Endometrial microvascular endothelial cells (primary cell): ENCODE measurements around the genes SLC37A3, MRPS33, TRPV6 and FAM131B.

DNA sequence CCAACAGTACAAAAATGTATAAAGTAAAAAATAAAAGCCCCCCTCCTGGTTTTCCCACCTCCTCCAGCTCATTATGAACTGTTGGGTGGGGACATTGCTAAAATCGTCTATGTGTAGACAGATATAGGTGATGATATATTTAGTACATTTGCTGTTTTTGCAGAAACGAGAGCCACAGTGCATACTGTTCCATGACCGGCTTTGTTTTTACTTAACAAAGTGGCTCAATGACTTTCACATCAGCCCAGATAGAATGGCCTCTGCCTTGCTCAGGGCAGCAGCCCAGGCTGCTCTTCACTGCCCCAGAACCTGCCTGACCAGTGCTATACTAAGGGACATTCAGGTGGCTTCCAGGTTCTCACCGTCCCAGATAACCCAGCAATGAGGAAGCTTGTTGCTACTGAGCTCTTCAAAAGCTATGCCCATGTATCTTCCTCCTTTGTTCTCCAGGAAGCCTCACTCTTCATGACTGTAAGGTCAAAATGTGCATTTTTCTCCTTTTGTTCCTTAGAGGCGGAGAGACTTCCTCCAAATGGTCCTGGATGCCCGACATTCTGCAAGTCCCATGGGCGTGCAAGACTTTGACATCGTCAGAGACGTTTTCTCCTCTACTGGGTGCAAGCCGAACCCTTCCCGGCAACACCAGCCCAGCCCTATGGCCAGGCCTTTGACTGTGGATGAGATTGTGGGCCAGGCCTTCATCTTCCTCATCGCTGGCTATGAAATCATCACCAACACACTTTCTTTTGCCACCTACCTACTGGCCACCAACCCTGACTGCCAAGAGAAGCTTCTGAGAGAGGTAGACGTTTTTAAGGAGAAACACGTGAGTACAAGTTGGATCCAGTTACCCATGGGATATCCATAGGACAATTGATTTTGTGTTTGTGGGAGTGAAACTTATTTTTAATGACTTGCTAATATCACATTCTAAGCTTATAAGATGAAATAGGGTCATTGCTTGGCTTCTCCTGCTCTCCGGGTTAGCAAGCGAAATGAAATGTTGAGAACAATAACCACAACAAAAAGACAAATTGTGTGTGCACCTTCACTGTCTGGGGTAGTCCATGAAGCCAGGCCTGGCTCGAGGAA is 101.0 kb downstream of the PARP12 start:
- RAMPAGE, long total RNA = no peak

GRCh38 chr7:140024645-140025141 is 38.1 kb downstream of the PARP12 start:
- RAMPAGE, long total RNA = no peak

DNA sequence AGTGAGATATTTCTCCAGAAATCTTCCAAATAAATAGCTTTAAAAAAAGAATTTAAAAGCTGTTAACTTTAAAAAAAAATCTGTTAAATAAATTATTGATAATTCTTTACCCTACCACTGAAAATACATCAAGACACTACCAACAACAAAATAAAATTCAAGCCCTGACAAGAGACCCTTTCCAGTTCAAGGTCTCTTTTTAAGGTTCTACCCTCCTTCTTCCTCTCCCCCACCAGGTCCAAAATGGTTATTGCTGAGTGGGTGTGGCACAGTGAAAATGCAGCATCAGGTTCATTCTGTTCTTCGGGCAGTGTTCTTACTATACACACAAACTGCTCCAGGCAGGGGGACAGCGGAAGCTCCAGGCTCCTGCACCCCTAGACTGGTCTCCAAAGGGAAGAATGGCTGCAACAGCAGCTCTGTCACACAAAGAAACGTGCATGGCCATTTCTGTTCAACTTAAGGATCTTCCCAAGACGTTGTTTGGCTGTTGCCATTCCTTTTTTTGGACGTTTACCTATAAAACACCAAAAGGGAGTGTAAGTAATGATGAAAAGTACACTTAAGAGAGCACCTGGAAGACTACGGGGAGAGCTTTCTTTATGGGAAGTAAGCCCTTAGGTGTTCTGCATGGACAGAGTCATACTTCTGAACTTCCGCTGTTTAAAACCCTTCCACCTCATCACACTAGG is 28.1 kb upstream of the PARP12 start:
- RAMPAGE, long total RNA = no peak

GRCh38 chr7:140398329-140398867 is at the start of gene SLC37A3:
Gene SLC37A3, minus strand, starts transcription at chr7:140398530.
- RAMPAGE, long total RNA = no peak

DNA sequence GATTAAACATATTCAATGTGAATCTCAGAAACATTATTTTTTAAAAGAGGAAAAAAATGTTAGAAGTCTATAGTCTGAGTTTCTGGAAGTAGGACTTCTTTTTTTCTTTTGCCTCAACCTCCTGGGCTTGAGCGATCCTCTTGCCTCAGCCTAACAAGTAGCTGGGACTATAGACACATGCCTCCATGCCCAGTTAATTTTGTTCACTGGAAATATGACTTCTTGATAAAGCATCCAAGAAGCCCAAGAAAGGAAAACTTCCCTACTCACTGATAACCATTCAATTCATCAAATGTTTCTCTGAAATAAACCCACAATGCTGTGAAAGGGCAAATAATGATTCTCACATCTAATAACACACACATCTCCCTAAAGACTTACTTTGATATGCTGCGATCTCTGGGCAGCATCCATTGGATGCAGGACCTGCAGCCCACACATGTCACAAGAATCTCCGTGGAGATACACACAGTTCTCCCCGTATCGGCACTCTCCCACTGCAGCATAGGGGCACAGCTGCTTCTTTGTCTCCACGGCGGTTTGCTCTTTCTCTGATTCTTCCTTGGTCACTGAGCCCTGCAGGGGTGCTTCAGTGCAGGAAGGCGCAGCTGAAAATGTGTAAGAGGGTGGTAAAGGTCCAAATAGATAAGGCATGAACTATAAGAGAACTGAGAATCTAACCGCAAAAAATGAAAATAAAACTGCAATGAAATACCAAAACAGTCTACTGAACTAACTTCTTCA is 20.5 kb downstream of the MKRN1 start:
- RAMPAGE, long total RNA = no peak

DNA sequence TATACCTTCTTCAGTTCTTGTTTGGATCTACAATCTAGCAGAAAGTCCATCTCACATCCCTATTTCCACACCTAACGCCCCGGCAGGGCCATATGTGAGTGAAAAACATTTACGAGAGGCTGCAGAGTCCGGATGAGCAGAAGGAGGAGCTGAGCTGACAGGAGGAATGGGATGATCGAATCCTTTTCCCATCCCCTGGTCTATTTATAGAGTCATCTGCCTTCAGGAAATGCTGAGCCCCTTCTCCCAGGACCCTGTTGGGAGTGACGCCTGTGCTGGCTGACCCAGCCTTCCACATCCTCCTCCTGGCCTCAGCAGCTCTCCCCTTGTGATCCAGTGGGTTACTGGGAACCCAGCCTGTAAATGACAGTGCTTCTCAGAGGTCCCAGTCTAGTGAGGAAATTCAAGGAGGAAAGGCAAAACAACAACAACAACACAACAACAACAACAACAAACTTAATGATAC is 16.6 kb downstream of the DENND2A start:
- RAMPAGE, long total RNA = no peak

DNA sequence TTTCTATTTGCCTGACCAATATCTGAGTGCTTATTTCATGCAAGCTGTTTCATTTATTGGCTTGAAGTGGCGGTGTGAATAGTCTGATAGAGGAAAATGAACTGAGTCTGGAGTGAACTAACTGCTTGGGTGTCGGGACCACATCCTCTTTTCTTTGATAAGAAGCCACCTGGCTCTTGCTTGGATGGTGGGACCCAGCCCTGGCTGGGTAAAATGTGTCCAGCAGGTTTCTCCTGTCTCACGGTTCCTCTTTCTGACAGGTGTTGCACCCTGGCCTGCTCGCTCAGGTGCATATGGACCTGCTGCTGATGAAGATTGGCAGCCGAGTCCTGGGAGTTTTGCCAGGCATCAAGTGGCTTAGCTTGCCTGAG is 1.6 kb downstream of the ADCK2 start:
- RAMPAGE, long total RNA = no peak

- RAMPAGE, long total RNA = no peak
Observed at GRCh38 chr7:140791758-140792673, 95.5 kb downstream of the NDUFB2 start.

DNA sequence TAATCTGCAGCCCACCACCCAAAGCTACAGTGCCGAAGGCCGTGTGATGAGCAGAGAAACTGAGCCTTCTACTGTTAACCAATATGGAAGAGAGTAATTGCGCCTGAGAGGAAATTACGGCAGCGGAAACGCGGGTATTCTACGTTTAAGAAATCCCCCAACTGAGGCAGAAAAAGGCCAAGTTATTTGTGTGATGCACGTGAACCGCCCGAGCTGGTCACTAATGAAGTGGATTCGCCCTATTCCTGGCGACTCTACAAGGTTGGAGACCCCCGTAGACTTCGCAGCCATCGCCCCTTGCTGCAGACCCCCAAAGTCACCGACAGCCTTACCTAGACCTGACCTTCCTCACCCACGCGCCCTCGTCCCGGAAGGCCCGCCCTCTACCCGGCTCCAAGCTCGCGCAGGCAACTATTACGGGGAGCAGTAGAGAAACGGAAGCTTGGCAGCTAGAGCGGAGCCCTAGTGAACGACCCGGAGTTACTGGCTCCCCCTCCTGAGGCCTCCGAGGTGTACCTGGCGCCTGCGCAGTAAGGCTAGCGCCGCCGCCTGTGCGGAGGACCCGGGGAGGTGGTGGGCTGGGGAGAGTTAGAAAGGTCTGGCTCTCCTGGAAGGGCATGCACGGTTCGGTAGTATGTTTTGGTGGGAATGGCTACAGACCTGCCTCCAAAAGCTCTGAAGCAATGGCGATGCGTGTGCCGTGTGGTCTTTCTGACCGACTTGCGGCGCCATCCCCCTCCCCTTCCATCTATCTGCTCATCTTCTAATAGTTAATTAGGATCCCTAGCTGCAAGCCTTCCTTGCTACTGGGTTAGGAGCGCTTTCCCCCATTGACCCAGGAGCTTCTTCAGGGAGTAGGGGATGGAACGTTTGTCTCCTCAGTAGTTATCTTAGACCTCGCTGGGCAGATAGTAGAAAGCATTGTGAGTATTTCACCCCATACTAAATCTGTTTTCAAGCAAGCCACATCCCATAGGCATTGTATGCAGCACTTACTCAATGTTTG is at the start of gene MRPS33:
TSS of gene MRPS33 (minus strand) at position 374 of the 1,006 bp plus-strand sequence.
- RAMPAGE, long total RNA = start-site peak on the minus strand centred at position 388 of the sequence, 70 bp wide, 345 and 828 reads in 2 replicates

GRCh38 chr7:141072955-141073799 is 687 bp upstream of the TMEM178B start:
- RAMPAGE, long total RNA = no peak

DNA sequence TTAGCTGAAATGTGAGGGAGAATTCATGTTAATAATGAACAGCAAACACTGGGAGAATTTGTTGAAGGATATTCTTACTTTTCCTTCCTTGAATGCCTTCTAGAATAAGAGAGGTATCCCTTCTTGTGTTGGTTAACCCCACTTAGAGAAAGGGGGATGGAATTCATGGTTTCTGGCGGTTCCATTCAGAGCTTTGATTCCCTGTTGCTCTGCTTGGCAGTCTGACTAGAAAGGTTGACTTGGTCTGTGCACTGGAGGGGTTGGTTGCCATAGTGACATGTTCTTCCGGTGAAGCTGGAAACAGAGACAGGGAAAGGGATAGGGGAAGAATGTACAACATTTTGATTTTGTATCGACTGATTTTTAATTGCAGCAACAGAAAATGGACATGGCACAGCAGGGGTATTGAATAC is 2.5 kb downstream of the TMEM178B start:
- RAMPAGE, long total RNA = no peak

DNA sequence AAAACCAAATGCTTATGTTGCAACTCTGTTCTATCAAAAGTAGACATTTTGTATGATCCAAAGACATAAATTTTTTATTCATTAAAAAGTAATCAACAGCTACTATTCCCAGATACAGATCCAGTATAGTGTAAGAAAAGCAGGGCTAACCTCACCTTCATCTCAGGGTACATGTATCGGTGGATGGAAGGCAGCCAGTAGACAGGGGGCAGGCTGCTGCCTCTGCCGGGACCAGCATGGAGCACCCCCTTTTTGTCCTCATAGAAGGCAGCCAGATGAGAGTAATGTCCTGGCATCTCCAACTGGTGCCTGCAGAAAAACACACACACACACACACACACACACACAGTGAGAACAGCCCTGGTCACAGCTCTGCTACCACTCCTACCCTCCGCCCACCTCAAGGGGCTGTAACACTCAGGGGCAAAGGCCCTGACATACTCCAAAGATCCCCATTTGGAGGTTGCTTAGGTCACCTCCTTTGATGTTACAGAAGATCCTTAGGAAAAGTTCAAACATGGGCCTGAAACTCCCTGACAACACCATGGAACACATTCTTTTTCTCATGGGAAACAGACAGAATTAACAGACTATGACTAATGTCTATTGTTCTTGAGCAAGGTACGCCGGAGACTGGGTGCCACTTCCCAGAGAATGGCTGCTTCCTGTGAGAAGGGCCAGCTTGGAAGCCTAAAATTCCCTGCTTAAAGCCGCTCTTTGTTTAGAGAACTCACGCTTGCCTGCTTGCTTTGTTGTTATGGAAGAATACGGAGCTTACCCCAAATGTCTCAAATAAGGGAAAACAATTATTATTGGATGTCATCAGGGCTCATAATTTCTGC is 27.8 kb downstream of the DENND11 start:
- RAMPAGE, long total RNA = no peak

- RAMPAGE, long total RNA = no peak
Observed at GRCh38 chr7:141685284-141685971, 16.5 kb downstream of the DENND11 start.

GRCh38 chr7:141701144-141701445 is 871 bp downstream of the DENND11 start:
- RAMPAGE, long total RNA = no peak

DNA sequence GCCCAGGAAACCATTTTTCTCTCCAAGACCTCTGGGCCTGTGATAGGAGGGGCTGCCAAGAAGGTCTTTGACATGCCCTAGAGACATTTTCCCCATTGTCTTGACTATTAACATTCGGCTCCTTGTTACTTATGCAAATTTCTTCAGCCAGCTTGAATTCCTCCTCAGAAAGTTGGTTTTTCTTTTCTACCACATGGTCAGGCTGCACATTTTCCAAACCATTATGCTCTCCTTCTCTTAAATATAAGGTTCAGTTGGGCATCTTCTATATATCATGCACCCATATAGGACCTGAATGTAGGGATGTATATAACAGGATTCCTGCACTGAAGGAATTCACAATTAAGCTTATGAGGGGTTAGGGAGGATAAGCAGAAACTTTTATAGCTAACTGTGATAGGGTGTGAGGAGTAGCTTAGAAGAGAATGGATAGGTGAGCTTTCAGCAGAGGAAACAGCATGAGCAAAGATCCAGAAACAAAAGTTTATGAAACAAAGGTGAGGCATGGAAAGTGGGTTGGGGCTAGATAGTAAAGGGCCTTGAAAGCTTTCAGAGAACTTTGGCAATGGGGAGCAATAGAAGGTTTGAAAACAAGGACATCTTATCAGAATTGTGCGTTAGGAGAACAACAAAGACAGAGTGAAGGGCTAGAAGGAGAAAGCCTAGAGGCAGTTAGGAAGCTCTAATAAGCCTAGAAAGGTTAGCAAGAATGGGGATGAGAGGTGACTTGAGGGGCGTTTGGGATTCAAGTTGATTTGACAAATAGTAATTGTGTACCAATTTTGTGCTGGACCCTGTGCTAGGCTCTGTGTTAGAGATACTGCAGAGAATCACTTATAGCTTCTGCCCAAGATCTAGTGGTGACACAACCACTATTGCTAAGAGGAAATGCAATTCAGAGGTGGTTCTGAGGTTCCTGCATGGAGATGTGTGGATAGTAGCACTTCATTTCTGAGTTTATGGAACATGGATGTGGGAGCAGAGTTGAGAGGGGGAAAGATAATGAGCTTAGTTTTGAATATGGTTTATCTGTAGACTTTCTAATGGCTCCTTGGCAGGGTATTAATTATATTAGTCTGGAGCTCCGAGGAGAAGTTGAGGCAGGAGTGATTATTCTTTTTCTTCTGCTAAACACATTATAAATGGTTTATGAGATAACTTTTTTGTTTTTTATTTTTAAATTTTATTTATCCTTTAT is 2.9 kb upstream of the TAS2R3 start:
- RAMPAGE, long total RNA = no peak

DNA sequence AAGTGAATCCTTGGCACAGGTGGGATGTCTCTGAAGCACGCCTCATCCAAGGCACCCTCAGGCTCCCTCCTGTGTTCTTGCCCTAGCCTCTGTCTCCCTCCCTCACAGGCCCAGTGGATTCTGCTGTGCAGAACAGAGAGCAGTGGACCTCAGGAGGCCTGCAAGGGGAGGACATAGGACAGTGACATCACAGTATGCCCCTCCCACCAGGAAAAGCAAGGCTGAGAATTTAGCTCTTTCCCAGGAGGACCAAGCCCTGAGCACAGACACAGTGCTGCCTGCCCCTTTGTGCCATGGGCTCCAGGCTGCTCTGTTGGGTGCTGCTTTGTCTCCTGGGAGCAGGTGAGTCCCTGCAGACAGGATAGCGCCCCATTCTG is 62.9 kb upstream of the PRSS58 start:
- RAMPAGE, long total RNA = no peak

GRCh38 chr7:142636476-142637143 is 112.7 kb upstream of the PRSS1 start:
- RAMPAGE, long total RNA = no peak

GRCh38 chr7:142885414-142886173 is at the start of gene TRPV6:
Gene TRPV6, minus strand, starts transcription at chr7:142885745.
- RAMPAGE, long total RNA = no peak

DNA sequence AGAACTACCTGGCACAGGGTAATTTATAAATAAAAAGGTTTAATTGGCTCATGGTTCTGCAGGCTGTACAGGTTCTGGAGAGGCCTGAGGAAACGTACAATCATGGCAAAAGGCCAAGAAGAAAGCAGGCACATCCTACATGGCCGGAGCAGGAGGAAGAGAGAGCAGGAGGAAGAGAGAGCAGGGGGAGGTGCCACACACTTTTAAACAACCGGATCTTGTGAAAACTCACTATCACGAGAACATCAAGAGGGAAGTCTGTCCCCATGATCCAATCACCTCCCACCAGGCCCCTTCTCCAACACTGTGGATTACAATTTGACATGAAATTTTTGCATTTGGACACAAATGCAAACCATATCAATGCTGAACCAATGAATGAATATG is 6.1 kb downstream of the TRPV5 start:
- RAMPAGE, long total RNA = no peak

DNA sequence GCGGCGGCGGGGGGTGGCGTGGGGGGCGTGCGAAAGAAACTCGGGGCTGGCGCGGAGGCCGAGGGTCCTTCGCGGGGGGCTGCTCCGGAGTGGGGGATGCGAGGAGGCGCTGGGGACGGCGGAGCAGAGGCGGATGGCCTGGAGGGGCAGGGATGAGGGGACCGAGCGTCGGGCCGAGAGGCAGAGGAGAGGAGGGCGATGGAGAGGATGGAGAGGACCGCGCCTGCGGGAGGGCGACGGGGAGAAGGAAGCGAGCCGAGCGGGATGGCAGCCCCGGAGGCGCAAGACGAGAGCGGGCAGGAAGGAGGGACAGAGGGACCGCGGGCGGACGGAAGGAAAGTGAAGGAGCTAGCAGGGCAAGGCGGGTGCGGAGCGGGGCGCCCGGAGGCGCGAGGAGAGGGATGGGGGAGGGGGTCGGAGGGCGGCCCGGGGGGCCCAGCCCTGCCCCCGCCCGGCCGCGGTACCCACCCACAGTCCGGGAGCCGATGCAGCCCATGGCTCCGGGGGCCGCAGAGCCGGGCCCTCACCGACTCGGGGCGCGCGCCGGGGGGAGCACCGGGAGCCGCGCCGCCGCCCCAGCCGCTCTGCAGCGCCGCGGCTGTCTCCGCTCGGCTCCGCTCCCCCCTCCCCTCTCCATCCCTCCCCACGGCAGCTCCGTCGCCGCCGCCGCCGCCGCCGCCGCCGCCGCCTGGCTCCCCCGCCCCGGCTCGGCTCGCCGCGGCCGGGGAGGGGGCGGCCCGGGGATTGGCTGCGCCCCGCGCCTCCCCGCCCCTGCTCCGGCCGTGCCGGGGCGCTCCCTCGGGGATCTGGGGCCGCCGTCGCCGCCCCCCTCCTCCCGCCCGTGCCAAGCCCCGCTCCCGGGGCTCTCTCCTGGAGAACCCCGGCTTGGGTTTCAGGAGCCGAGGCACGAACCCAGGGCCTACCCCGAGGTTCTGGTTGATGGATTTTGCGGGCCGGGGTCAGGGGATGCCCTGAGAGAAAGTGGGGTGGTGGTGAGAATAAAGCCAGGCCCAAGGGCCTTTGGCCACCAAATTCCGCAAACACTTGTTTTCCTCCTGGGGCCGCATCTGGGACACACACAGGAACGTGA is at the start of gene FAM131B:
TSS of gene FAM131B (minus strand) at position 606 of the 1,090 bp plus-strand sequence.
- RAMPAGE, long total RNA = no peak